Mesangial cell (primary cell): Measurements from ENCODE around the genes TTLL10 and SDF4.

GRCh38 chr1:199568-200369 lies 134.6 kb downstream of the OR4F5 start:
- RAMPAGE, long total RNA: no peak

DNA sequence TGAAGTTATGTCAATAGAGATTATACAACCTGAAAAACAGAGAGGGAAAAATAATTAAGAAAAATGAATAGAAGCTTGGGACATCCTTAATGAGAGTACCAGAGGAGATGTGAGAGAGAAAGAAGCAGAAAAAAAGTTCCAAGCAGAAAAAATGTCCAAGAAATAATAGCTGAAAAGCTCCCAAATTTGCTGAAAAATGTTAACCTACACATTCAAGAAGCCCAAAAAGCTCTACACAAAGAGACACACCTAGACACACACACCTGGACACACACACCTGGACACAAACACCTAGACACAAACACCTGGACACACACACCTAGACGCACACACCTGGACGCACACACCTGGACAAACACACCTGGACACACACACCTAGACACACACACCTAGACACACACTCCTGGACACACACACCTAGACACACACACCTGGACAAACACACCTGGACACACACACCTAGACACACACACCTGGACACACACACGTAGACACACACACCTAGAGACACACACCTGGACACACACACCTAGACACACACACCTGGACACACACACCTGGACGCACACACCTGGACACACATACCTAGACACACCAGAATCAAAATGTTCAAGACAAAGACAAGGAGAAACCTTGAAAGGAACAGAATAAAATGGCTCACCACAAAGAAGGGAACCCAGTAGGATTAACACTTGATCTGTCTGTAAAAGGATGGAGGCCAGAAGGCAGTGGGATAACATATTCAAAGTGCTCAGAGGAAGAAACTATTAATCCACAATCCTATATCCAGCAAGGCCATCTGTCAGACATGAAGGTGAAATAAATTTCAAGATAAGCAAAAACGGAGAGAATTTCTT lies 84.4 kb upstream of the SAMD11 start:
- RAMPAGE, long total RNA: no peak

DNA sequence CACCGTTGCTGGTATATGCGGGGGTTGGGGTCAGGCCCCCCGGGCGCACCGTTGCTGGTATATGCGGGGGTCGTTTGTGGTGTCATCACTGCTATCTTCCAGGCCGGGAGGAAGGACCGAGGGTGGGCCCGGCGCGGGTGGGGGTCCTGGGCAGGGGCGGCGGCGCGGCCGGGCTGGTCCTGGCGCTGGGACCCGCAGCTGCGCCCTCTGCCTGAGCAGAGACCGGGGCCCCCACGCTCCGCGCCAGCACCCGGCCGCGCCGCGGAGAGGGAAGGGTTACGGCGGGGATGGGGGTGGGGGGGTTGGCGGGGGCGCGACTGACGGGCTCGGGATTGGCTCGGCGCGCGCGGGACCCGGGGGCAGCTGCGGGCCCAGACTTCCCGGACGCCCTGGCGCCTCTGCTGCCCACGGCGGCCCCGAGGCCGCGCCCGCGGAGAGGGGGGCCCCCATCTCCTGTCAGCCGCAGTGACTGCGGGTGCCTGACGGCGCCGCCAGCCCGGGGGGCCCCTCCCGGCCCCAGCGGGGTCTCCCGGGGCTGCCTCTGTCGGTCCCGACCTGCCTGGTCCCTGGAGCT lies 13.8 kb upstream of the SAMD11 start:
- RAMPAGE, long total RNA: no peak

- RAMPAGE, long total RNA: no peak
These were observed 9.4 kb downstream of the SAMD11 start for GRCh38 chr1:933156-933424.

- RAMPAGE, long total RNA: no peak
These were observed 16.0 kb downstream of the NOC2L start for GRCh38 chr1:942783-943756.

DNA sequence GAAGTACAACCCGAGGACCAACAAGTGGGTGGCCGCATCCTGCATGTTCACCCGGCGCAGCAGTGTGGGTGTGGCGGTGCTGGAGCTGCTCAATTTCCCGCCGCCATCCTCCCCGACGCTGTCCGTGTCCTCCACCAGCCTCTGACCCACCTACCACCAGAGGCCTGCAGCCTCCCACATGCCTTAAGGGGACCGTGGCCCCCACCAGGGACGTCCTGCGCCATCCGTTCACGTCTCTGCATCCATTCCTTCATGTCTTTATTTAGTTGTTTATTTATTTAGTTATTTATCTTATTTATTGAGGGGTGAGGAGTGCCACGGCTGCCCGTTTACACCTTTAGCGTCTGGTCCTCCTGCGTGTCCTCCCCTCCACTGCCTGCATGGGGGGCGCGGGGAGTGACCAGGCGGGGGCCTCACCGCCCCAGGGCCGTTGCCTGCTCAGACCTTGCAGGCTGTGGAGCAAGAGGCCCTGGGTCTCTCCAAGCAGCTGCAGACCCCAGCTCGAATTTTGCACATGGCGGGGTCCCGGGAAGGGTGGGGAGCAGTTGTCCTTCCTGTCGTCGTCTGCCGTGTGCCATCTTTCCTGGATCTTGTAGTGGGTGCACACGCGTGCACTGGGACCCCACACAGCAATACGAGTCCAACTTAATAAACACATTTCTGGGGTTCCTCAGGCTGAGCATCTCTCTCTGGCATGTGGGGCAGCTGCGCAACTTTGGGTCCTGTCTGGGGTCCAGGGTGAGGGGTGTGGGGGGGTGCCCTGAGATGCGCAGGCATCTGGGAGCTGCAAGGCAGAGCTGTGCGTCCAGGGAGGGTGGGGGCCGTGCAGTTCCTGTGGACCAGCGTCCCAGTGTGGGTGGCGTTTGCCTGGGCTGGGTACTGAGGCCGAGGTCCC lies 988 bp upstream of the PLEKHN1 start:
- RAMPAGE, long total RNA: no peak

GRCh38 chr1:974541-975562 lies 7.0 kb downstream of the PERM1 start:
- RAMPAGE, long total RNA: no peak

DNA sequence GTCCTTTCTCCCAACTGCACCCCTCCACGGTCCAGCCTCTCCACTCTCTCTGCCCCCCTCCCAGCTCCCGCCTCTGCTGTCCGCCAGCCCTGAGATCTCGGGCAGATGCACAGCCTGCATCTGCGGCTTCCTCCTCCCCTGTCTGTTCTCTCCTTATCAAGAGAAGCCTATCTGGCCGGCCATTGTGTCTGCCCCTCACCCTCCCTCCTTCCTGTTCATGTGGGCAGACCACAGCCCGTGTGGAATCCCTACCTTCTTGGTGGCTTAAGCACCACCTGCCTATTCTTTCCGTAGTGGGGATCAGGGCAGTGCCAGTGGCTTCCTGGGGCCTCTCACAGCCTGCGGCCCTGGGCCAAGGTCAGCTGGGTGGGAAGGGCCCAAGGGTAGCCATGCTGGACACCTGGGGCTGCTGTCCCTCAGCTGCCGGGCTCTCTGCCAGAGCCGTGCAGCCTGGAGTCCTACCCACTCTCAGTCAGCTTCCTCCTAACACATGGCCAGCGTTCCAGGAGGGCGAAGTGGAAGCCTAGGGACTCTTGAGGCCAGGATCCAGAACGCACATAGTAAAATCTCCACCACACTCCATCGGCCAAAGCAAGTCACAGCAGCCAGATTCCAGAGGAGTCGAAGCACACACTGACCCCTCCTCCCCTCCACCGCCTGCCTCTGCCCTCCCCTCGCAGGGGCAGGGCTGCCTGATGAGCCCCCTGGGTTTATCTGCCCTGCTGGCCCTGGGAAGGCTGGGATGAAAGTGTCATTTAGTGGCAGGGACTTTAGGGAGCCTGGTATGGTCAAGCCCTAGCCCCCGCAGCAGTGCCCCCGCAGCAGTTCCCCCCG lies 5.3 kb upstream of the HES4 start:
- RAMPAGE, long total RNA: no peak

GRCh38 chr1:1055967-1056117 lies 18.3 kb downstream of the RNF223 start:
- RAMPAGE, long total RNA: no peak

GRCh38 chr1:1132344-1133354 lies 16.8 kb upstream of the C1orf159 start:
- RAMPAGE, long total RNA: no peak

- RAMPAGE, long total RNA: no peak
These were observed 28.4 kb upstream of the C1orf159 start for GRCh38 chr1:1144005-1145065.

DNA sequence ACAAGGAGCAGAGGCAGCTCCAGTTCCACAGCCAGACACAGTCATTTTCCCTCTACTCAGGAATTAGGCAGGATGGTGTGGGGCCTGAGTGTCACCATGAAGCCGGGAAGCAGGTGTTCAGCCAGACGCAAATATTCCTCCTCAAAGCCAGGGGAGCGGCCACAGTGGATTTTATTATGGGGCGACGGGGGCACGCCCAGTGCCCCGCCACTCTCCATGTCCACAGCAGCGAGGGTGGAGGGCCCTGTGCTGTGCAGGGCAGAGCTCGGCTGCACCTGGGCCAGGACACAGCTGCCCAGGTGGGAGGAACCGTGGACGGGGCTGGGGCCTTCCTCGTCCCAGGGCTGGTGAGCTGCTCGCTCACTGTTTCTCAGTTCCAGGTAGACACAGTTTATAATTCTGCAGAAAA lies 14.3 kb upstream of the TTLL10 start:
- RAMPAGE, long total RNA: no peak

DNA sequence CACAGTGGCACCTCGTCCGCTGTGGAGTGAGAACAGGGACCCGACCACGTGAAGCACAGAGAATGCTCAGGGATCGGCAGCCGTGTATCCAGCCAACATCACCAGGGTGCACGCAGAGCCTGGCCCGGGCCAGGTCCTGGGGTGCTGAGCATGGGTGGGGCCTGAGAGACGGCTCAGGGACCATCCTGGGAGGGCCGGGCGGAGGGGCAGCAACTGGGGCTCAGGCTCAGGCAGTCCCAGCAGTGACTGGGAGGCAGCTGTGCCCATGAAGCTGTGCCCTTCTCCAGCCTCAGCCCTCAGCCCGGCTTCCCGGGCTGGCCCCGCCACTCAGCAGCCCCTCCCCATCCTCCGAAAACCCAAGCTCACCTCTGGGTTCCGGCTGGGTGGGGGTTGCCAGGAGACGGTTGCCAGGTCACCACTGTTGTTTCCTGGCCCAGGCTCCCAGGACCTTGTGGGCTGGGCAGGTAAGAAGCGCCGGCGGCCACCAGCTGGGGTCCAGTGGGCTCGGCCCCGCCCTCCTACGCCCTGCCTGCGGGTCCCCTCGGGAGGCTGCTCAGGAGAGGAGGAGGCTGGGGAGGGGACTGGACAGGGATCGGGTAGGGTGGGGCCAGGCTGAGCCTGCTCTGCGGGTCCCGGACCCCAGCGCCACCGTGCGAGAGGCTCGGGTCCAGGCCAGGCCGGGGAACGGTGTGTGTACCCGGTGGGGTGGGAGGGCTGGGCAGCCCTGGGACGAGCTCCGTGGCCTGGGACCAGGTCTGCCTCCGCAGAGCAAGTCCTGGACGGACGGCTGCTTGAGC lies at the start of gene TTLL10:
TTLL10 (plus strand) TSS at position 418 of the 797 bp plus-strand sequence.
- RAMPAGE, long total RNA: no peak

DNA sequence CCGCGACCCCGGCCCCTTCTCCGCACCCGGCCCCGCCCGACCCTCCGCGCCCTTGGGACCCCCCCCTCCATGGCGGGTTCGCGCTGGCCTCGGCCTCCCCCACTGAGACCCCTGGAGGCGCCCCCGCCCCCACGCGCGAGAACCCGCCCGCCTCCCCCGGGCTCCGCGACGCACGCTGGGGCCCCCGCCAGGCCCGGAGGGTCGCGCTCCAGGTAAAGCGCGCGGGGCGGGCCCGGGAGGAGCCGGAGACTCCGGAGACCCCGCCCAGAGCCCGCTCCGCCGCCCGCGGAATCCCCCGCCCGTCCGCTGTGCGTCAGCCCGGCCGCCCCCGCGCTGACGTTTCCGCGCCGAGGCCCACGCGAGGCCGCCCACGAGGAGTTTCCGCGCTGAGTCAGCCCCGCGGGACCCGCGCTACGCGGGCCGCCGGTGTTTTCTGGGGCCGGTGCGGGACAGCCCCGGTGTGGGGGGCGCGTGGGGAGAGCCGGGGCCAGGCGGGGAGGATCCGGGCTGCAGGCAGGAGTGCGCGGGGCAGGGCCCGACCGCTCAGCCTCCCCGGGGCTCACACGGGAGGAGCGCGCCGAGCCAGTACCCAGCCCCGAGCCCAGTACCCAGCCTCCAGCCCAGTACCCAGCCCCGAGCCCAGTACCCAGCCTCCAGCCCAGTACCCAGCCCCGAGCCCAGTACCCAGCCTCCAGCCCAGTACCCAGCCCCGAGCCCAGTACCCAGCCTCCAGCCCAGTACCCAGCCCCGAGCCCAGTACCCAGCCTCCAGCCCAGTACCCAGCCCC lies 5.0 kb downstream of the TNFRSF18 start:
- RAMPAGE, long total RNA: no peak

- RAMPAGE, long total RNA: start-site peak on the minus strand at chr1:1231950-1232065, 546 reads
These were observed at the start of gene SDF4 for GRCh38 chr1:1231077-1232099. TSS of gene SDF4 (minus strand) at chr1:1232001.

GRCh38 chr1:1300388-1301066 lies 7.2 kb downstream of the ACAP3 start:
- RAMPAGE, long total RNA: no peak

GRCh38 chr1:1303763-1303995 lies 4.1 kb downstream of the ACAP3 start:
- RAMPAGE, long total RNA: no peak

DNA sequence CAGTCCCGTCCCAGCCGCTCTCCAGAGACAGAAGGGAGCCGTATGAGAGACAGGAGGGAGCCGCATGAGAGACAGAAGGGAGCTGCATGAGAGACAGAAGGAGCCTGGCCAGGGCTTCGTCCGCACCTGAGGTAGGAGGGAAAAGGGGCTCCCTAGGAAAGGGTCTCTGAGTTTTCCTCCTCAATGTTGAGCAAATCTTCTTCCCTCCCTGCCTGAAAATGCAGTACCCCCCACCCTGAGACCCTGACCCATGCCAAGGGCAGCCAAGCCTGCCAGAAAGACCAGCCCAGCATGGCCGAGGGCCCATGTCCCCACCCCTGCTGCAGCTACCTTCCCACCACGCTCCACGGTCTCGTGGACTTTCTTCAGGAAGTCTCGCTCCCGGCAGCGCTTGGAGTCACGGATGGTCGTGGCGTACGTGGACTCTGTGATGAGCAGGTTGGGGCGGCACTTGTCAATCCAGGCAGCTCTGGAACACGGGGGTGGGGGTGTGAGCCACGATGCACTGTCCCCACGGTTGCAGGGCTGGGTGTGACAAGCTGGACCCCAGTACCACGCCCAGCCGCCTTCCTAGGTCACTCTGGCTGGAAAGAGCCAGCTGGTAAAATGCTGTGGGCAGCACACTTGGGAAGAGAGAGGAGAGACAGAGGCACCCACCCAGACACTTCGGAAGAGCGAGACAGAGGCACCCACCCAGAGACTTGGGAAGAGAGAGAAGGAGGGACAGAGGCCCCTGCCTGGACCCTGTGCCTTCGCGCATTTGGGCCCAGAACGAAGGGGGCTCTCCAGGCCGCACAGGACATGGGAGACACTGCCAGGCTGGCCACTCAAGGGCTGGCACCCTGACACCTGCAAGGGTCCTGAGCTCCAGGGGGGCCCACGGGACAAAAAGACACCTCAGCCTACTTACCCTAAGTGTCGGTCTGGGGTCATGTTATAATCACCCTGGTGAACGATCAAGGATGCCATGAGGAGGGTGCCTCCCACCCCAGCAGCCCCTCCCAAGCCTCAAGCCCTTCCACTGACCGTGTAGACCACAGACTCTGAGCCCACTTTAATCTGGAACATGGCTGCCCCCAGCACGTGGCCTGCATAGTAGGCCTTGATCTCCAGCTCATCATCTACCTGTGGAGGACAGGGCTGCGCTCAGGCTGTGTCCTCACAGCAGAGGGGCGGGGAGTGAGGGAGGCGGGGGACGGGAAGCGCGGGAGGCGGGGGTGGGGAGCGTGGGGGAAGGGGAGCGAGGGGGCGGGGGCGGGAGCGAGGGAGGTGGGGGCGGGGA lies 6.5 kb downstream of the PUSL1 start:
- RAMPAGE, long total RNA: no peak

GRCh38 chr1:1318269-1318840 lies 6.1 kb downstream of the INTS11 start:
- RAMPAGE, long total RNA: no peak

- RAMPAGE, long total RNA: no peak
These were observed 1.6 kb downstream of the TAS1R3 start for GRCh38 chr1:1332263-1333432.